ENCODE measurements around a stretch of chr5.

DNA sequence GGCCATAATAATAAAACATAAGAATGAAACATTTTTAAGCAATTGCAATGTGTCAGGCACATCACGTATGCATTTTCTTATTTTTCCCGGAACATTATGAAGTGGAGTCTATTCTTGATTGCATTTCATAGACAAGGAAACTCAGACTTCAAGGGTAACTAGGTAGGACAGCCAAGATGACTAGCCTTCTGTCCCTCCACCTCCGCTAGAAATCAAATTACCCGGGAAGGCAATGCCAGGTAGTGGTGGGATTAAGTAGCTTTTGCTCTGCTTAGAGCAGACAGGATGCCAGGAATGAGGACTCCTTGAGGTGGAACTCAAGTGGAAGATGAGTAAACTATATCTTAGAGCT lies 50.5 kb downstream of the ARHGAP26 start:
- PRO-cap, 3 experiments: no peak in any of the 3 experiments

GRCh38 chr5:142843066-142844006 lies 73.2 kb downstream of the ARHGAP26 start:
- PRO-cap, 3 experiments: no peak in any of the 3 experiments

- PRO-cap, 3 experiments: no peak in any of the 3 experiments
These were observed 90.9 kb downstream of the ARHGAP26 start for GRCh38 chr5:142860895-142861644.

- PRO-cap, 3 experiments: no peak in any of the 3 experiments
These were observed 142.3 kb downstream of the ARHGAP26 start for GRCh38 chr5:142912372-142912916.

- PRO-cap, 3 experiments: no peak in any of the 3 experiments
These were observed 260.7 kb downstream of the ARHGAP26 start for GRCh38 chr5:143030618-143031474.

DNA sequence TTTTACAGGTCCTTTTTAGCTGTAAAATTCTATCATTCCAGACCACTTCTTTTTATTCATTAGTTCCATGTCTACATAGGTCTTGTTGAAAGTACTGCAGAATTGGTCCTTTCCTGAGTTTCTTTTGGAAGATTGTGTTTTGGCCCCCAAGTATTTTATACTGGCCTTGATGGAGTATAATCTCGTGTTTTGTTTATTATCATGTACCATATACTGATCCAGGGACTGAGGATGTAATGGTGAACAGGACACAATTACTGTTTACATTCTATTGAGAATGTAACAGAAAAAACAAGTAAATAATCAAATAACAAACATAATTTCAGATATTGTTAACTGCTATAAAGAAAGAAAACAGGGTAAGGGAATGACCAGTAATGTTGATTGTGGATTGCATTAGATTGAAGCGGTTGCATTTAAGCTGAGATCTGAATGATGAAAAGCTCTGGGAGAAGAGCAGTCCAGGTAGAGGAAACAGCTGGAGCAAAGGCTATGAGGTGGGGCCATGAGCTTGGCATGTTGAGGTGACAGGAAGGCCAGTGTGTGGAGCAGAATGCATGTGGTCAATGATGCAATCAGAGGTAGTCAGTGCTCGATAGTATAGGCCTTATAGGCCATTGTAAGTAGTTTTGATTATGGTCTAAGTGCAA lies 270.2 kb downstream of the ARHGAP26 start:
- PRO-cap, 3 experiments: no peak in any of the 3 experiments

DNA sequence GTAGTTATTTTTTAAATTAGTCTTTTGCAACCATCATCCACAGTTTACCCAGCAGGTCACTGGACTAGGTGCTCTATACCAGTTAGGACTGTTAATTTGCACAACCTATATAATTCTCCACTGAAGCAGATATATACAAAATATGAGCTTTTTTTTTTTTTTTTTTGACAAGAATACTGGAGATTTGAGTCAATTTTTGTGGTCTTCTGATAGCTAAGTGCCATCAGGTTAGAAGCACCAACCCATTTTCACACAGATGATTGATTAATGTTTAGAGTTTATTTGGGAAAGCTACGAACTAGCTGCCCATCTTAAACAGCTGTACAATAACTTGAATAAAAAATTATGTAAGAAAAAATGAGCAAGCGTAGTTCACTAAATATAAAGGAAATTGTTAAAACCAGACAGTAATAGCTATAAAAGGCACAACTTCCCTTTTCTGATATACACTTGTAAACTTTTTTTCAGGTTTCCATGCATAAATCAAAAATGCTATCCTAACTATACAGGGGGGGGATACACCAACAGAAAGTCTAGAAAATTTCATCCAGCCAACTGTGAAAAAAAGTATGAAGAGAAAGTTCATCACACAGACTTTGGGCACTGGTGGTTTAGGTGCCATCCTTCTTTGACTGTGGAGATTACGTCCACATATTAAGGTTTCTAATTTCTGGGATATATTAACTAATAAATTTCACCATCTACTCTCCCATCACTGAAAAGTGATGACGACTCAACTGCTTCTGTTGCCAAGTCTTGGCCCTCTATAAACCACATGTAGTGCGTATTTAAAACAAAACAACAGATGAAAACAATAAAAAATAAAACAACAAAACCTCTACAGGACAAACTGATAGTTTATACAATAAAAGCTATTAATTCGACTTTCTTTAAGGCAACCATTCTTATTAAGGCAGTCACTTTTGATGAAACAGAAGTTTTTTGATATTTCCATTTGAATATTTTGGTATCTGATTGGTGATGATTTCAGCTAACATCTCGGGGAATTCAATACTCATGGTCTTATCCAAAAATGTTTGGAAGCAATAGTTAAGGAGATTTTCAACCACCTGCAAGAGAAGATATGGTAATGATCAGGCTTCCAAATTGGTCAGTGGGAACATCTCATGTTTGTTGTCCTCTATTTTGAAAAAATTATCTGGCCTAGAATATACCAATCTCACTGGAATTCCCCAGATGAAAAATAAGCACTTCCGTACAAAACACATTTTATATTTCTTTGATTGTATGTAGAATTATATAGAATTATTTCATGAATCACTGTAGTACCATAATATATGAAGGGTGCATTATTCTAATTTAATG lies 122.1 kb downstream of the NR3C1 start:
- PRO-cap, 3 experiments: no peak in any of the 3 experiments

- PRO-cap, 3 experiments: no peak in any of the 3 experiments
These were observed 55.7 kb downstream of the NR3C1 start for GRCh38 chr5:143347831-143348180.

GRCh38 chr5:143635044-143635626 lies 176.8 kb upstream of the HMHB1 start:
- PRO-cap, 3 experiments: no peak in any of the 3 experiments

DNA sequence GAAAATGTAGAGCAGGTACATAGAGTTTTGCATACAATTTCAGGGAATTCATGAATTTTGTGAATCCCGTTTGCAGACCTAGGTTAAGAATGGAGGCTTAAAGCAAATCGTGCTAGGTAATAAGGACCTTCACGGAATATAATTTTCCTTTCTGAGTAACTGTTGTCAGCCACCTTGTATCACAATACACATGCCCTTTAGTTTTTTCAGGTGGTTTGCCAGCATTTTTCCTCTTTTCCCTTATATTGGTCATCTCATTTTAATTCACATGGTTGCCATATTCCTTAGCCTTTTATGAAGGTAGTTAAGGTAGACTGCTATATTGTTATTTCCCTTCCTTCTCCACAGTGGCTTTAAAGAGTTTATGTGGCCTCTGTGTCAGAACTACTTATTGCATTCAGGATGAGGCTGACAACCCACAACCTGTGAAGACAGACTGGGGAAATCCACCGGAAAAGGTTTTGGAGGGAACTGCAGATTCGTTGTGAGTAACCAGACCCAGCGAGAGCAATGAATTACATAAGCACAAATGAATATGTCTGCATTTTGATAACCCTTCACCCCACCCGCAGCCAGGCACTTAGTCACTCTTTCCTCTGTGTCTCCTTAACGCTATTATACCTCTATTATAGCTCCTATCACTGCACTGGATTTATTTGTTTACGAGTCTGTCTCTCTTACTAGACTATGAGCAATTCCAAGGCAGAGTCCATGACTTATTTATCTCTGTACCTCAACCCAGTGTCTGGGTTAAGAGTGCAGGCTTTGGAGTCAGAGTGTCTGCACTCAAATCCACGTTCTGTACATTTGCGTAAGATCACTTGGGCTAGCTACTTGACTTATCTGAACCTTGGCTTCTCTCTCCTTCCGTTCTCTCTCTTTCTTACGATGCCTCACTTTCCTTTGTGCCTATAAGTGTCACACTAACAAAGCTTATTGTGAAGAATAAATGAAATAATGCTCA lies 19.1 kb downstream of the KCTD16 start:
- PRO-cap, 3 experiments: no peak in any of the 3 experiments

DNA sequence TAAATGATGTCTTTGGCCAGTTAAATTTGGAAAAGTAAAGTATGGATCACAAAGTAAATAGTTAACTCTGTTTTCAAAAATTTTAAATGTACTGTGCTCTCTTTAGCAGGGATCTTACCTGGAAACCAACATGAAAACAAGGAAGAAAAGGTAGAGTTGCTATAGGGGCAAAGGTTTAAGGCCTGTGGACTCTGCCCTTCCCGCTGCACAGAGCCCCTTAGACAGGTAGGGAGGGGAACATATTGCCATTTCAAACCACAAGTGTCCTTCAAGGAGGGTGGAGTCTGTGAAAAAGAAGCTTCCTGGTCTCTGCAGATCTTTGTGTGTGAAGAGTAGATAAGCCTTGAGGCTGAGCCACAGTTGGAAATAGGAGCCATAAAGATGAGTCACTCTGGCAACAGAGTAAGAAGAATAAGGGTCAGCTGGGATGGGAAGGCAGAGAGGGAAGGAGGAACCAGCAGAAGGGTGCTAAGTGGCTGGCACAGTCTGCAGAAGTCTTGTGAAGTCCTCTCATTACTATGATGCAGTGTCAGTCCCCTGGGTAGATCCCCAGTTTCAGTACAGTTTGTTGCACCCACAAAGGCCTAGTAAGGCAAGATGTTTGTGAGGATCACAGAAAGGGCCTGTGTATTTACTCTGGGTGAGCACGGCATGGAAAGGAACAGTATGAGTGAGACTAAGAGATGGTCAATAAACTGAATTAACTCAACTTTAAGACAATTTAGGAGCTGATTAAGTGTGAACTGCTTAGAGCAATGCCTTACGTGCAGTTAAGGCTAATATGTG lies 18.1 kb downstream of the GRXCR2 start:
- PRO-cap, 3 experiments: no peak in any of the 3 experiments

- PRO-cap, 3 experiments: no peak in any of the 3 experiments
These were observed 1.3 kb downstream of the SH3RF2 start for GRCh38 chr5:145937301-145938513.

DNA sequence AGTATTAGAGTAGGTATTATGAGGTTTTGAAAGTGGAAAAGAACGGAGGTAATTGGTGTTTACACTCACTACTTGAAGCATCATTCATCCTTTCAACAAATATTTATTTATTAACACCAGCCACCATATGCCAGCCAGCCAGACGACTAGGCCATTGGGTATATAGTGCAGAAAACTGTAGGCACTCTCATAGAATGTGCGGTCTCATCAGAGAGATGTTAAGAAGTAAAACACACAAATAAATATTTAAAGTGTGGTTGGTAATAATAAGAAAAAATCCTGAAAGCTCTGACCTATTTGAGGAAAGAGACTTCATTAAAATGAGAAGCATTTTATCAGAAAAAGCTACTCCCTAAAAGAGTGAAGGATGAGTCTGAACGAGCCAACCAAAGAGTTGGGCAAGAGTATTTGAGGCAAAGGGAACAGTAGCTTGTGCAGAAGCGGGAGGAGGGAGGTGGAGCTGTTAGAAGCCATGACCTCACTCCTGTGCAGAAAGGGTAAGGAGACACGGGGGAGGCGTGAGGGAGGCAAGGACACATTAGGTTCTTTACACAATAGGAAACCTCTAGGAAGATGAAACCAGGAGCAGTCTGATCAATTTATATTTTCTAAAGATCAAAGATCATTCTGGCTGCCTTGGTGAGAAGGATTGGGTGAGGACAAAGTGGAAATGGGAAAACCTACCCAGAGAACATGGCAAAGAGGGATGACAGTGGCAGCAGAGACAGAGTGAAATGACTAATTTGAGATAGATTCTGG lies 29.4 kb downstream of the SH3RF2 start:
- PRO-cap, 3 experiments: no peak in any of the 3 experiments

- PRO-cap, 3 experiments: no peak in any of the 3 experiments
These were observed 64.7 kb downstream of the PLAC8L1 start for GRCh38 chr5:146040607-146041084.

GRCh38 chr5:146047222-146047957 lies 58.0 kb downstream of the PLAC8L1 start:
- PRO-cap, 3 experiments: no peak in any of the 3 experiments

DNA sequence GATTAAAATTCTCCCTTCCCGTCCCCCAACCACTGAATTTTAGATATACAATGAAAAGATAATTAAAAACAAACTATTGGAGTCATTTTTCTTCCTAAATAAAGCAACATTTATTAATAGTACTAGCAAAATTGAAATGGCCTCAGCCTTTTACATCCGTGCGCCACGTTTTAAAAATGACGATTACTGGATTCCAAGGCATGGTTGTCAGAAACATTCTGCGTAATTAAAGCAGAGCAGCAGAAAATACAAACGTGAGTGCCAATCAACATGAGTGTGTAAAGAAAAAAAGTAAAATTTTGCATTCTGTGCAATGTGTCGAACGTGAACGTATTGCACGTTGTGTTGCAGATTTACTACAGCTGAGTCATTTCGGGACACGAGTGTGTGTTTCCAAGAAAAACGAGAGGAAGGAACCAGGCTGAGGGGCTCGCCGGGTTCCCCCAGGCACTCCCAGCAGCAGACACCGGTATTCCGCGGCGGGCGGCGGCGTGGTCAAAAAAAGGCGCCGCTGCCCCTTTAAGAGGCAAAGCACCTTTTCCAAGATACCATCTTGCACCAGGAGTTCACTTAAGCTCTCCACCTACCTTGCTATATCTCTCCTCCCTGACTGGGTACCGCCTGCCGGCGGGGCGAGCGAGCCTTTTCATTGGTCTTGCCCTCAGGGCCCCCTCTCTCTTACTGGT lies 418 bp upstream of the RBM27 start:
- PRO-cap, 3 experiments: peak in 3 of 3 experiments; most common minus-strand start position 465 of the sequence (in 1)

DNA sequence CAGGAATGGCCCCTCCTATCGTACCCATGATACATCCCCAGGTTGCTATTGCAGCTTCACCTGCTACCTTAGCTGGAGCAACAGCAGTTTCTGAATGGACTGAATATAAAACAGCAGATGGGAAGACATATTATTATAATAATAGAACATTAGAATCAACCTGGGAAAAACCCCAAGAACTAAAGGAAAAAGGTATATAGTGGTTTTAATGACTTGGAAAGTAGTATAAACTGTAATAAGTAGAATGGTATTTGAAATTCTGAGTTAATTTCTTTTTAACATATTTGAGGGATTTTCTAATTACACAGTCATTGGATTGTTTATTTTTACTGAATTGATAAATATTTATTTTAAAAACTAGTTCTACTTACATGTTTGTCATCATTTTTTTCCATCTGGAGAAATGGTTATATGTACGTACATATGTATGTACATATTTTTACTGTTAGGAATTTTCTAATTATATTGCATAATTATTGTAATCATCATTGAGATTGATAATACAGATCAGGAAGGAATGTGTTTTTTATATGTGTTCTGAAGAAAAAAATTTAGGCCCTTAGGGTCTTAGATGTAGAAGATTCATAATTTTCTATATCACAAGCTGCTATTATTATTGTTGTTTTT lies 22.5 kb downstream of the TCERG1 start:
- PRO-cap, 3 experiments: no peak in any of the 3 experiments

DNA sequence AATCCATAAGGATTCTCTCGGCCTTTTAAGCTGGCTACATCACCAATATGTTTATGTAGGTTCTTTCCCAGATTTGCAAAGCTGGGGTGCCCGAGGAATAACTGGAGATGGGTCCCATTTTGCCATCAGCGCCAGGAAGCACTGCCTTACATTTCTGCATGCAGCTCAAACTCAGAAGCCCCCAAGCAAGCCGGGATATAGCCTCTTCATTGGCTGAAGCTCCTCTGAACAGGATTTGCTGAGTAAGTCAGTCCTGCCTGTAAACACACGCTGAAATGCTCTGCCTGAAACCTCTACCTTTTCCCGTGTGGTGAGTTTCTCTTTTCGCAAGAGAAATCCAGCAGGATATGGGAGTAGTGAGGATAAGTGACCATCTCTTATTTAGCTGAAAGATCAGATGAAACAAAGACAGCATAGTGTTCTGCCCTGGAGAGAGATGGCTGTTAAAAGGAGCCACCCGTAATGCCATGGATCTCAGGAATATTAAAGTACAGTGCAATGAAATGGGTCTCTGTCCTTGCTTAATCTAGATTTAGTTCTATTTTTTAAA lies 177.3 kb upstream of the PPP2R2B start:
- PRO-cap, 3 experiments: no peak in any of the 3 experiments

DNA sequence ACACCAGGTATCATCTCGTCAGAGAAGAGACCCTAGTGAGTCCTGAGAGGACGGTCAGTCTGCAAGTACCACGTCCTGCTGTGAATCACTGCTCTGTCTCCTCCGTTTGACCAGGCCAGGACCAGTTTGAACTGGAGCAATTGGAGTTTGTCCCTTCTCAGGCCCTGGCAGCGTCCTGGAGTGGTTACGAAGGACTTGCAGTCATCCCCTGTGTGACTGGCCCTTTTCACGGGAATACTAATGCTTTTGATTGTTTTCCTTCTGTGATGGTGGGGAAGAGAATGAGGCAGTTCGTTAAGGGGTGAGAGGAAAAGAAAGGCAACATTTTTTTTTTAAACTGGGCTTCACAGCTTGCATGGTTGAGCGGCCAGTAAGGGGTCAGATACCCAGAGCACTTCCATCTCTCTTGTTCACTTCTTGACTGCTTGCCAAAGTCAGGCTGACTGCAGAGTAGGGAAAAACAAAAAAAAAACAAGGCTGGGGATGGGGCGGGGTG lies 153.5 kb upstream of the STK32A start:
- PRO-cap, 3 experiments: no peak in any of the 3 experiments

DNA sequence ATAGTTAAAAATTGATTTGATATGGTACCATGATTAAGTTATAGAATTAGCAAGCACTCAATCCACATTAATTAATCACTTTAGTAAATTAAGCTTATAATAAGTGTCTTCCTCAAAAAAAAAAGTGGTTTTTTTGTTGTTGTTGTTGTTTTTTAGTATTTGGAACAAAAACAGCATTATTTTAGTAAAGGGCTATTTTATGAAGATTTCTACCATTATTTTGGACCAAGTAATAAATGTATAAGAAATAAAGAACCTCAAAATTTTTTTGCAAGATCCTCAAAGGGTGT lies 70.1 kb upstream of the STK32A start:
- PRO-cap, 3 experiments: peak in 2 of 3 experiments; most common minus-strand start position 125 of the sequence (in 2)

All from Metastatic Breast Carcinoma in the Ovary (tissue), 3 donors.